Camera-type eye (tissue), 1 donor: ENCODE results near the genes RAG1 and IFTAP.

- RAMPAGE, long total RNA = no peak
These were observed 19.1 kb downstream of the EHF start for GRCh38 chr11:34639686-34640782.

GRCh38 chr11:34667927-34668341 lies 47.0 kb downstream of the EHF start:
- RAMPAGE, long total RNA = no peak

- RAMPAGE, long total RNA = no peak
These were observed 90.7 kb downstream of the APIP start for GRCh38 chr11:34825217-34826233.

DNA sequence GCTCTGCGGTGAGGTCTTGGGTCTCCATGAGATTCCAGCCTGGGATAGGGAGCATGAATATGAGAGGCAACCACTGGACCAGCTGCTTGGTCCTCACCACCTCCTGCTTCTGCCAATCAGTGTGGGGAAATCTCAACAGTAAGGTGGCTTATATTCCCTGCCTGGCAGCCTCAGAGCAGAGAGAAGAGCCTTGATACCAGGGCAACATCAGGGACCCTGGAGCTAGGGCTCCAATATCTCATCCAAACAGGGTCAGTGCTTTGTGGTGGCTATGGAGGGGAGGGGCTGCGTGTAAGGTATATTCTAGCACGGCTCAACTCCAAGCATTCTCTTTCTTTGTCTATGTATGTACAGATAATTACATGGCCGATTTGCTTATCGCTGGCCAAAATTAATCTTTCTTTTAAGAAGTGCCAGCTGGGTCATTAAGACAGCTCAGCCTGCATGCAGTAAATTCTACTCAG lies 1.0 kb downstream of the CD44 start:
- RAMPAGE, long total RNA = no peak

DNA sequence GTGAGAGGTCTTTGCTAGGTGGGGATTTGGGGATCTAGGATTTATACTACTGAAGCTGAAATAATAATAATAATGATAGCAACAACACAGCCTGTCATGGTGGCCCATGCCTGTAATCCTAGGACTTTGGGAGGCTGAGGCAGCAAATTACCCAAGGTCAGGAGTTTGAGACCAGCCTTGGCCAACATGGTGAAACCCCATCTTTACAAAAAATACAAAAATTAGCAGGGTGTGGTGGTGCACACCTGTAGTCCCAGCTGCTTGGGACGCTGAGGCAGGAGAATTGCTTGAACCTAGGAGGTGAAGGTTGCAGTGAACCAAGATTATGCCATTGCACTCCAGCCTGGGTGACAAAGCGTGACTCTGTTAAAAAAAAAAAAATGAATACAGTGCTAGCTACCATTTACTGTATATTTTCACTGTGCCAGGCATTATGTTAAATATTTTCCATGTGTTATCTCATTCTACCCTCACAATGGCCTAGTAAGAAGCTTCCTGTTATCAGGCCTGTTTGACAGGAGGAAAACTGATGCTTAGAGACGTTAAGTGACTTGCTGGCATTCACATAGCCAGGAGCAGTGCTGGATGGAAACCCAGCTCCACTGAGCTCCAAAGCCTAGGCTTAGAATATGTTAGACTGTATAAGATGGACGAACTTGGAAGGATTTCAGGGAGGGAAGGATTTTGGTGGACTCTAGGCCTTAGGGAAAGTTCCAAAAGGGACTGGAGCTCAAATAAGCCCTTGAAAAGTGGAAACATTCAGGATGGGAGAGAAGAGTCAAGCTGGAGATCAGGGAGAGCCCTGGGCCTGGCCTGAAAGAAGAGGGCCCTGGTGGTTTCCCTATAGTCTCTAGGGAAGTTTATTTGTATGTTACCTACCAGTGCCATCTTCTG lies 1.9 kb downstream of the CD44 start:
- RAMPAGE, long total RNA = no peak

DNA sequence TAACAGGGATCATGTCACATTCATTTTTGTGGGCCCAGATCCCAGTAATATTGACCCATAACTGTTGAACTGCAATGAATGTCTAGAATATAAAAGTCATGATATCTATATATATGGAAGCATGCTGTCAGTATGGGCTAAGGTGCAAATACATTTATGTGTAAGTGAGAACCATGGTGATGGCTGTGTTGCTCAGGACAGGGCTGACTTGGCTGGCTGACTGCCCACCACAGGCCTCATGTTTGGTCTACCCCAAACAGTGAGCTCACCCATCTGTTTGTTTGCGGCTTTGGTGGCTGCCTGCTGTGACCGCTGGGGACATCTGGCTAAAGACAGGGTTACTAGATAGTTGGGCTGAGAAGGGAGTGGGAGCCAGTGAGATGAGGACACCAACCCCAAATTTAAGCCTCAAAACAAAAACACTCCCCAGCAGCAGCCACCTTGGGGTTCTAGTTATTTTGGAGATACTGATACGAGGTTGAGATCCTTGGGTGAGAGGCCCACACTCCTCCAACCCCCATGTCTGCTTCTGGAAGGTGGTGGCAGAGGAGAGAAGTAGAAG lies 6.3 kb downstream of the CD44 start:
- RAMPAGE, long total RNA = no peak

- RAMPAGE, long total RNA = no peak
These were observed 68.4 kb downstream of the CD44 start for GRCh38 chr11:35207458-35207722.

GRCh38 chr11:35207930-35208406 lies 69.0 kb downstream of the CD44 start:
- RAMPAGE, long total RNA = no peak

- RAMPAGE, long total RNA = no peak
These were observed 78.2 kb downstream of the CD44 start for GRCh38 chr11:35216936-35217790.

DNA sequence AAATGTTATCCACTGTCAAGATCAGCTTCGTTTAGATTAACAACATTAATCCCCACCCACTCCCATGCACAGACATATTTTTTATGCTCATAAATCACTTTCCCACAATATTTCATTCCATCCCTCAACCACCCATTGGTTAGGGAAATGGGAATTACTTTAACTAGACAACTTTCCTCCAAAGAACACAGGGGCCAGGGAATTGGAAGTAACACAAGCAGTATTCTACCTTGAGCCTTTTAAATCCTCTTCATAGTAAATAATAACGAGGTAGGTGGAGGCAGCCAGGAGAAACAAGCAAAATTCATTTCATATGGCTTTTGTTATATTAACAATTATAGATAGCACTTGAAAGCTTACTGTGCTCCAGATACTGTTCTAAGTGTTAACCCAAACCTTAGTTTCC lies 87.2 kb downstream of the CD44 start:
- RAMPAGE, long total RNA = no peak

- RAMPAGE, long total RNA = no peak
These were observed 74.1 kb downstream of the SLC1A2 start for GRCh38 chr11:35345158-35345815.

DNA sequence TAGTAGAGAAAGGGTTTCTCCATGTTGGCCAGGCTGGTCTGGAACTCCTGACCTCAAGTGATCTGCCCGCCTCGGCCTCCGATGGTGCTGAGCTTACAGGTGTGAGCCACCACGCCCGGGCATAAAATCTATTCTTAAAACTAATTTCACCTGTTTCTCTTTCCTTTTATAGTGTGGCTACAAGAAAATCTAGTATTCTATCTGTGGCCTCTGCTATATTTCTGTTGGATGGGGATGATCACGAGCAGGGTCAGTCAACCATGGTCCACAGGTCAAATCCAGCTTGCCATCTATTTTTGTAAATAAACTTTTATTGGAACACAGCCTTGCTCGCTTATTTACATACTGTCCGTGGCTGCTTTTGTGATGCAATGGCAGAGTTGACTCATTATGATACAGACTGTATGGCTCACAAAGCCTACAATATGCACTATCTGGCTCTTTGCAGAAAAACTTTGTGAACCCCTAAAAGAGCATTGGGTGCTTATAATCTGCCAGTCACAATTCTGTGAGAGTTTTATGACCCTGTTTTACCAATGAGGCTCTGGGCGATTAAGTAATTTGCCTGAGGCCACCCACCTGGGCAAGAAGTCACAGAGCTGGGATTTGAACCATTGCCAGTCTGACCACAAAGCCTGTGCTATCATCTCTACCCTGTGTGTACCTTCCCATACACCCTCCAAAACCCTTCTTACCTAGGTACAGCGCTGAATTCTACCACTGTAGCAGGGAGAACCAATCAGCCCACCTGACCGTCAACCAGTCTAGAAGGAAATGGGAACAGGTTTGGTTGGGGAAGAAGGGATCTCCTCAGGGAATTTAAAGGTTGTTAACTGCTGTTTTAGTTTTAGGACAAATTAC lies 28.3 kb downstream of the SLC1A2 start:
- RAMPAGE, long total RNA = no peak

- RAMPAGE, long total RNA = no peak
These were observed 24.7 kb upstream of the LDLRAD3 start for GRCh38 chr11:35919197-35919525.

- RAMPAGE, long total RNA = no peak
These were observed 171.2 kb downstream of the COMMD9 start for GRCh38 chr11:36117947-36118528.

DNA sequence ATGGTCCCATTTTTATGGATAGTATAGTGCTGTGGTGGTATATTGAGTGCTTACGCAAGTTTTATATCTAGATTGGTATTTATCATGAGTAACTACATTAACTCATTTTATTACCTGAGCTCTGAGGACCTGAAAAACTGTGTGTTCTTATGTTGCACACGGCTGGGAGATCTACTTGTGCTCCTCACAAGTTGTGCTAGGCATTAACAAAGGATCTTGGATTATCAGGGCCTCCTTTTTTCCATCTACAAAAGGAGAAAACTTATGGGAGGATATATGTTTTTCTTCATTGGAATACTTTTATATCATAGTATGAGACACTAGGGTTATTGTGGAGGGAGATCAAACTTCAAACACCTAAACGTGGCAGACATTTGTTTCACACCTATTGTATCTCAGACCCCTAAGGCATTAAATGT lies 75.3 kb downstream of the PRR5L start:
- RAMPAGE, long total RNA = no peak

DNA sequence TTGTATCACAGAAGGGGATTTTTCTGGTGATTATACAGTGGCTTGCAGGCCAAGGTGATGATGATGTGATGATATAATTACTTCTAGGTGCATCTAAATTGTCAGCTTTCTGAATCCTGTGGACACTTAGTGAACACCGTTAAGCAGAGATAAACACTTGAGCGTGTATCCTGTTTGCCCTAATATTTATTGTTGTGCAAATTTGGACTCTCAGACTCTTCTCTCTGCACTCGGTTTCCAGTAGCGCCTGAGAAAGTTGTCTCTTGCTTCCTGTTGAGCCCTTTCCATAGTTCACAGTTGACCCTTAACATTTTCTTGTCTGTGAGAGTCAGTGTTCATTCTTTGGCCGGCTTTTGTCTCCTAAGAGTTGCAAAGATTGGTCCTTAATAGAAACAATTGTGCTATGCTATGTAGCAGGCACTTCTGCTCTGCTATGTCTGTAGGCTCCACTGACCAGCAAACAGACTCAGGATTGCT lies 89.3 kb downstream of the PRR5L start:
- RAMPAGE, long total RNA = no peak

DNA sequence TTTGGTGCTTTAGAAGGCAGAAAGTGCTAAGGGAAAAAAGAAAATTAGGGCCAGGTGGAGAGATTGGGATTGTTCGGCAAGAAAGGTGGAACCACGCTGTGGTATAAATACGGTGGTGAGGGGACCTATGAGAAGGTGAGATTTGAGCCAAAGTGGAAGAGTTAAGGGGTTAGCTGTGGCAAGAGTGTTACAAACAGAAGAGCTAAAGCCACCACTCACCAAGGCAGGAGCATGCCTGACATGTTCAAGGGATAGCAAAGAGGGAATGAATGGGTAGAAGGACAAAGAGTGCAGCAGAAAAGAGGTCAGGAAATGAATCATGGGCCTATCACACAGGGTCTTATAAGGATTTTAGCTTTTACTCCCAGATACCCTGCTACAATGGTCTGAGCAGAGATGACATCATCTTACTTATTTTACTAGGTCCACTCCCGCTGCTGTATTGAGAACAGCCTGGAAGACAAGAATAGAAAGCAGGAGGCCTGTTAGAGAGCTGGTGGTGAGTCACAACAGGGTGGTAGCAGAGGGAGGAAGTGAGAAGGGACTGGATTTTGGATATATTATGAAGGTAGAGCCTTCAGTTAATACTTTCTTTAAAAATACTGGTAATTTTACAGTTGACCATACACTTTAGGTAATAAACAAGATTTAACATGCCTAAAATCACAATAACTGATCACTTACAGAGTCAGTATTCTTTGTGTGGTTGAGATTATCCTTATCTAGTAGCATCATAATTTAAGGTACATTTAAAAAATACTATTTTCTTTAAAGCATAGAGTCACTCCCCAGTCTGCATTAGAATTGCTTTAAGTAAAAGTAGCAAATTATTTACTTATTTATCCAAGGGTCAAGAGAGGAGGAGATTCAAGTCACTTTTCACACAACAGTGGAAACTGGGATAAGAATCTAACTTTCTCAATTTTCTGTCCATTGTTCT lies 9.6 kb downstream of the TRAF6 start:
- RAMPAGE, long total RNA = no peak

DNA sequence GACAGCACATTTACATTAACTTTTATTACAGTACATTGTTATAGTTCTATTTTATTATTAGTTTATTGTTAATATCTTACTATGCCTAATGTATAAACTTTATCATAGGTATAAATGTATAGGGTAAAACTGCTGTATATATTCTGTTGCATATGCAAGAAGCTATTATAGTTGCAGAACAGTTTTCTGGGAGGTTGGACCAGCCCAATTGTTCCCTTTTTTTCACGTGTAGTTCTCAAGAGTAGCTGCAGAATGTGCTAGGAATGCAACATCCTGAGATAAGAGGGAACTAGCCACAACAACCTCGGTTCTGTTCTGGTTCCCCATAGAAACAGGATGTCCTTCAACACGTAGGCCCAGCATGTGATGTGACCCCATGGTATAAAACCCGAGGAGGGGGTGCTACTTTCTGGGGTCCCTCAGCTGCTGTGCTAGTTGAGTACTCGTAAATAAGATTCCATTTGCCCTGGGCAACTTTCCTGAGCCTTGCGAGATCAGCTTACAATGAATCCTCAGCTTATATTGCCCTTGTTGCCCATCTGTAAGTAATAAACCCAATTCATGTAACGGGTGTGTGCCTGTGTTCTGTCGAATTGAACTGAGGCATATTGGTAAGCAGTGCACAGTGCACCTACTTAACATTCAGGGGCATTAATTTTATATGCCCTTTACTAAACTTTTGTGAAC lies 22.9 kb upstream of the TRAF6 start:
- RAMPAGE, long total RNA = no peak

DNA sequence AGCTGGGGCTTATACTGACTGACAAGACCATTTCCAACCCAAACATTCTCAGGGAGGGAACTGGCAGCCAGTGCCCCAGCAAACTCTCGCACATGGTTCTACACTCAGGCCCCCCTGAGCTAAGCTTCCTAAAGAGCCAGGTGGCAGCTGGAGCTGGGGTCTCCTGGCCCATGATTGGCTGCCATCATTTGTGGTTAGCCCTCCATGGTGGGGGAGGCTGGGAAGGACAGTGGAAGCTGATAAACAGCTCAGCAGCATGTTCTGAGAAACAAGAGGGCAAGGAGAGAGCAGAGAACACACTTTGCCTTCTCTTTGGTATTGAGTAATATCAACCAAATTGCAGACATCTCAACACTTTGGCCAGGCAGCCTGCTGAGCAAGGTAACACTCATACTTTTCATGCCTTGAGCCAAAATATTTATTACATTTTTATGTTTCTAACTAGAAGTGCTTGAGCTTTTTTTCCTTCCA lies at the start of gene RAG1:
RAG1 (plus strand) TSS at position 266 of the 471 bp plus-strand sequence.
- RAMPAGE, long total RNA = no peak

DNA sequence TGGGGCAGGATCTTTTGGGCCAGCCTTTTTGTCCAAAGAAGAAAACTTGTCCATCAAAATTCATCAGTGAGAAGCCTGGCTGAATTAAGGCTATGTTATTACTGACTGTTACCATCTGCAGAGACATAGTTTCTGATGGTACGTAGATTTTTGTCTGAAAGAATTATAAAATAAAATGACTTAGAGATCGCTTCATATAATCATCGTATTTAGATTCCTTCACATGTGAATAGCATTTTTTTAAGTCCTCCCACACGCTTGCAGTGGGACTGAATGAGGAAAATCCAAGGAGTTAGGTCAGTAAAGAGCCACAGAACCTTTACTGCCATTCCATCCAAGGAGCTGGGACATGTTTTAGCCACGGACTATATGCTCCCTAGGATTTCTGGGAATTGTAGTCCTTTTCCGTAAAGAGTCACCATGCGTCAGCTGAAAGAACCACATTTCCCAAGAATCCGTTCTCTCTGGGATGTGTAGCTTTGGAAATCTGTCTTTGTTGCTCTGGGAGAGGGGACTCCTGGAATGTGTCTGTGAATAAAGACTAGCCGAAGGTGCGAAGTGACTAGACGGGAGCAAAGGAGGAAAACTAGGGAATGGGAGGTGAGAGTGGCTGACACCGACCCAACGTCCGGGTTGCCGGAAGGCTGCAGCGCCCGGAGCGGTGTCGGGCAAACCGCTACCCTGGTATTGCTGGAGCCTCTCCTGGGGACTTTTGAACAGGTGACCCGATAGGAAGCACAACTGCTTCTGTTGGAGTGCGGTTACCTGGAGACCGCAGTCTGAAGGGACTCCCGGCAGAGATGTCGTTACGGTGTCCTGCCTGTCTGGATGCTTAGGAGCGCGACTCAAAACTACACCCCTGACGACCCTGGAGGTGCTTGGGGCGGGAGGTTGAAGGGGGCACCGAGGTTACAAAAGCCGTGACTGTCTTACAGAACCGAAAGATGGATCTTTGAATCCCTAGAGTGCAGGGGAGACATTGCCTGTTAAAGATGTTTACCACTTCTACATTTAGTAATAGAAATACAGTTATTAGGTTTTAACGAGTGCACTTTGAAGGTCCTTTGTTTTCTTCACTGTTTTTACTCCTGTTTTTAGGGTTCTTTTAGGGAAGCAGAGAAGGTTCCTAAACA lies at the start of gene IFTAP:
IFTAP (plus strand) TSS at position 461 of the 1,133 bp plus-strand sequence.
- RAMPAGE, long total RNA = start-site peak on the plus strand centred at position 492 of the sequence, 37 bp wide, 244 reads